Type B pancreatic cell (in vitro differentiated cells): ENCODE measurements around a stretch of chr2.

- PRO-cap = unidirectional peak, minus-strand start at chr2:100821192
These were observed 979 bp downstream of the NPAS2 start for GRCh38 chr2:100820675-100821560.

DNA sequence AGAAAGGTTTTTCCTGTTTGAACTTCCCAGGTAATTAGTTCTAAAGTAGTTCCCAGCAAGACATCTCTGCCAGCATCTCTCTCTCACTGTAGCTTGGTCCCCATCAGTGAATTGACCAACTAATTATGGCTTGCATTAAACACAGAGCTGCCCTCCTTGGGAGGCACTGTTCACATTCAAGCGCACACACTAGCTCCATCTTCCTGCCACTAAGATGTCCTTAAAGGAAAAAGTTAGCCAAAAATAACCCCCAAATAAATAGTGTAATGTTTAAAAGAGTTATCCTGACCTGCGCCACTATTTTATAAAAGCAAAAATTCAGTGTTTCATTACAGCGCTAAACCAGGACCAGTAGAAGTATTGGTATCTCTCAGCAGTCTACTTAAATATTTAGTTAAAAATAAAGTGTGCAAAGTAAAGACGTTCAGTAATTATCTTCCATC lies 1.6 kb downstream of the NPAS2 start:
- PRO-cap = no peak

DNA sequence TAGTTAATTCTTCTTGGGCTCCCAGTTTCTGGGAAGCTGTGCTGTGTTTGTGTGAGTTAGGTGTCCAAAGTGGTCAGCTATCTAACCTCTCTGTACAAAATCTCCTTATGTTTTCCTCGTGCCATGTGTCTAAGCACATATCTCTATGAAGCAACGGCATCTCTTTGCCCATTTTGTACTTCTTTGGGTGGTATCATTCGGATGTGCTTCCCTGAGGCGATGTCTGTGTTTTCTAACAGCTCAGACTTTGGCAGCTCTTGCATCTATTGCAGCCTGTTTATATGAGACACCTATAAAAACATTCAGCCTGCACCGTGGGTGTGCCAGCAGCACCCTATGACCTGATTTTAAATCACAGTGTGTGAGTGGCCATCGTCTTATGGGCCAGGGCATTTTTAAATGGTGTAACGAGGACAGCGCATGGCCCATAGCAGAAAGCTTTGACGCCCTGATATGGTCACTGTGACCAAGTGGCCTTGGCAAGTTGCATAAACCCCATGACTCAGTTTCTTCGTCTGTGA lies 12.9 kb downstream of the NPAS2 start:
- PRO-cap = no peak

DNA sequence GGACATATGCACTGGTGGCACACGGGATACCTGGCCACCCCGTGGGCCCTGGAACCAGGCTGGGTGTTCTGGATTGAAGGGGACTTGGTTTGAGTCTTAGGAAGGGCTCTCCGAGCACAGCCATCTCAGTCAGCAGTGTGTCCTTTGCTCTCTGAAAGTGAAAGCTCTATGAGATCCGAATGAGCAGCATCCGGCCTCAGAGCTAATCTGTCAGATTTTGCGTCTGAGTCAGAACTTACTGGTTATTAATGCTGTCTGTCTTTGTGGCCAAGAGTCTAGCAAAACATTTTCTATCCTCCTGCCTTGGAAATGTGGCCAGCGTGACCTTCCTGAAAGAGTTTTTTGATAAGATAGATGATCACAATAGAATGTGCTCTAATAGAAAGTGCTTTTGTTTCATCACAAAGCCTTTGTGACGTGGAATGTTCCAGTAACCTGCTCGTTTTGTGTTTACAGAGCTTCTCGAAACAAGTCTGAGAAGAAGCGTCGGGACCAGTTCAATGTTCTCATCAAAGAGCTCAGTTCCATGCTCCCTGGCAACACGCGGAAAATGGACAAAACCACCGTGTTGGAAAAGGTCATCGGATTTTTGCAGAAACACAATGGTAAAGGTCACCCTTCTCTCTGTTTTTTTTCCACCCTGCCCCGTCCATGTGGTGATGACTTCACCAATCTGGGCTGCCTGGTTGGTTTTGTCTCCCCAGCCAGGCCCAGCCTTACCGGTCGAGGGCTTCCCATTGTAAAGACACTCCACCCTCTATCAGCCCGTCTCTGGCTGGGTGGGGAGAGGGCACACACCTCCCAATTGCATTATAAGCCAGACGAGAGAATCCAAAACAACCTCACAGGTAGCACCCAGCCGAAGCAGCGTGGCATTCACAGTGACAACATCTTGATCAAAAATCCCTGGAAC lies 77.1 kb upstream of the RPL31 start:
- PRO-cap = no peak

- PRO-cap = no peak
These were observed 66.6 kb upstream of the RPL31 start for GRCh38 chr2:100935359-100936013.

DNA sequence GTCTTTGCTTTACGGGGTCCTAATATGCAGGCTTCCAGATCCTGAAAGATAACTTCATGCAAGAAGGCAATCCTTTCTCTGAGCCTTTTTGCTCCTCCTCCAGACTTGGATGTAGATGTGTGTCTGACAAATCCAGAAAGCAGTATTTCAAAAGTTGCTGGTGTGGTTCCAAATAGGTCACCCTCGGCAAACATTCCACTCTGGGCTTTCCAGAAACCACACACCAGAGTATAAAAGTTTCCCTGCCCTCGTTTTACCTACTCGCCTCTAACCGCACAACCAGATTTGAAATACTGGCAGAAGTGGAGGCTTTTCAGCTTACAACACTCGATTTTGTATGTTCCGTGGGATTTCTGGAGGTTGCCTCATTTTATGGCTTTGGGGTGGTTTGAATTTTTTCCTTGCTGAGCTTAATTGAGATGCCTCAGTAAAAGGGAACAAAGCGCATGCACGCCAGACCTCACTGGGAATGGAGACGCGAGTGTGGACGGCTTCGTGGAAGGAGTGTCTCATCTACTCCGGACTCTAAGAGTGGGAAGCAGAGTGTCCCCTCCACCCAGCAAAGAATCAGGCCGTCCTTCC lies 44.1 kb upstream of the RPL31 start:
- PRO-cap = no peak

- PRO-cap = no peak
These were observed 2.1 kb downstream of the RPL31 start for GRCh38 chr2:101003884-101004821.

DNA sequence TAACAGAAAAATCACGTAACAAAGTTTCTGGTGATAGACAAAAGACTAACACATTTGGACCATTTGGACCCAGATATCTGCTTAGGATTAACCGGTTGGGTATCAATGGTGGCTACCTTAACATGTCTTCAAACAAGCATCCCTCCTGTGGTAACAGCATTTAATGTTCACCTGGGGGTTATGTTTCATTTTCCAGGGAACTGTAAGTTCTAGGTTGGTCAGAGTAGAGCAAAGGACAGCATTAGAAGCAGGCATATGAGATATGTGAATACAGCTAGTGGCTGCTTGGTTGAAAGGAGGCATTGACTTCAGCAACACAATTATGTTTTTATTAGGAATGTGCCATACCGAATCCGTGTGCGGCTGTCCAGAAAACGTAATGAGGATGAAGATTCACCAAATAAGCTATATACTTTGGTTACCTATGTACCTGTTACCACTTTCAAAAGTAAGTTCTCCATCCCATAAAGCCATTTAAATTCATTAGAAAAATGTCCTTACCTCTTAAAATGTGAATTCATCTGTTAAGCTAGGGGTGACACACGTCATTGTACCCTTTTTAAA lies 3.6 kb downstream of the RPL31 start:
- PRO-cap = no peak

DNA sequence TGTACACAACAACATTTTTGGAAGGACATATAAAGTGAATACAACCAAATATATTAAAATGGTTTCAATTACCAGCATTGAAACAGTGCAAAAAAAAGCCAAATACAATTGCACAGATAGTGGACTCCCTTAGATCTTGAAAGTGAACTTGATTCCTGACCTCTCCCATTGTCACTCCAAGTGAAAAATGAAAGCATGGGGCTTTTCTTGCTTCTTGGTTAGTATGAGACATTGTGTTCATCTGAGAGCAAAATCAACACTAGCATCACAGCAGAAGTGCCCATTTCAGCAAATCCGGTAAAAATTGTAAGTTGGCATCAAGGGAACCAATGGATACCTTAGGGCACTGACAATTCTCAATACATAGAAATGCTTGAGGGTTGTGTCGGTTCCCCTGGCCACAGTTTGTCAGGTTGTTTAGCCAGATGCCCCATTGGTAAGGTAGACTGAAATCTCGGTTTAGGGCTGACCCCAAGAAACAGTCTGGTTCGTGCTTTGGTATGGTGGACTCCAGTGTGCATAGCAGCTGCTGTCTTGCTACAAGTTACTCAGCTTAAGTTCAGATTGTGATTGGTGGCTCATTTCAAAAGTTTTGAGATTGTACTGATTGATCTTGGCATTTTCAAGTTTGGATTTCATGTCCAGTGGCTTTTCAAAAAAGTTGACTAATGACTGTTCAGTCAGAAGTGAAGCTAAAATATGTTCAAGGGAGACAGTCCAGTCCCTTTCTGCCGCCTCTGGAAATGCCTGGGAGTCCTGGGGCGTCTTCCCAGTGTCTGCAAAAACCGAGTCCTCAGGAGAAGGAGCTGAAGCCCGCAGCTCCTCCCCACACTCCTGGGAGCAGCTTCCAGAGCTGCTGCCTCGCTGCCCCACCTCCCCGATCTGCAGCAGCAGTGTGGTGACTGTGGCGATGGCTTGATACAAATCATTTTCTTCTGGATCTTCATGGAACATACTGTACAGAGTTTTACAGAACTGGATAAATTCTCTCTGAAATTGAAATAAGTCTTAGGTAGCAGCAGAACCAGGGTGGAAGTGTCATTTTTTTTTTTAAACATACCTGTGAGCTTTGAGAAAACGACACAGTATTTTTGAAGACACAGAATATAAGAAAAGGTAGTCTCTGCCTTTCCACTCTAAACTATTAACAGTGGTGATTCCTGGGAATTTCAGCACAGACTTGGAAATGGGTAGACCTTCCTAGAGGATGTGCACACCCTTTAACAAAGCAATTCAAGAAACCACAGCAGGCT lies 5.6 kb downstream of the RPL31 start:
- PRO-cap = no peak

DNA sequence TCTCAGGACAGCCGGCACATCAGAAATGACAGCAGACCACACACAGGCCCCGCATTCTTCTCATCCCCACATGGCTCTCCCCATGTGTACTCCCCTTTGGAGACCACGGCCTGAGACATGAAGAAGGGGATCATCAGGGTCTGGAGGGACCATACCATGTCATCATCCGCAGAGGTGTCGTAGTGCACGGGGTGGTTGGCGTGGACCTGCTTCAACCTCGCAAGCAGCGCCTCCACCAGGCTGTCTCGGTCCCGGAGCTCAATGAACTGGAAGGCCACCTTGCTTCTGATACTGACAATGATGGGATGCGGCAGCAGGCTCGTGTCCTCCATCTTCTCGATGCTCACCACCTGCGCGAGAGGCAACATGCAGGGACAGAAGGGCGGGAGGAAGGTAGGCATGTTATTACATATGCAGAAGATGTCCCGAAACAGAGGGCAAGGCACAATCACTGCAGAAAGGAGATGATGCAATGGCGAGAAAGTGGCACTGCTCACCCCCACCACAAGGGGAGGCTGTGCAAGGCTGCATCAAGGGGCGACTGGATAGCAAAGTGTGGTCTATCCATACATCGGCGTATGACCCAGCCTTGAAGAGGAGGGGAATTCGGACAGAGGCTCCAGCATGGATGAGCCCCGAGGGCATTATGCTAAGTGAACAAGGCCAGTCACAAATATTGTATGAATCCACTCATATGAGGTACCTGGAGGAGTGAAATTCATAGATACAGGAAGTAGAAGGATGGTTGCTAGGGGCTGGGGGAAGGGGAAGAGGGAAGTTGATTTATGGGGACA lies 36.4 kb downstream of the RPL31 start:
- PRO-cap = no peak

DNA sequence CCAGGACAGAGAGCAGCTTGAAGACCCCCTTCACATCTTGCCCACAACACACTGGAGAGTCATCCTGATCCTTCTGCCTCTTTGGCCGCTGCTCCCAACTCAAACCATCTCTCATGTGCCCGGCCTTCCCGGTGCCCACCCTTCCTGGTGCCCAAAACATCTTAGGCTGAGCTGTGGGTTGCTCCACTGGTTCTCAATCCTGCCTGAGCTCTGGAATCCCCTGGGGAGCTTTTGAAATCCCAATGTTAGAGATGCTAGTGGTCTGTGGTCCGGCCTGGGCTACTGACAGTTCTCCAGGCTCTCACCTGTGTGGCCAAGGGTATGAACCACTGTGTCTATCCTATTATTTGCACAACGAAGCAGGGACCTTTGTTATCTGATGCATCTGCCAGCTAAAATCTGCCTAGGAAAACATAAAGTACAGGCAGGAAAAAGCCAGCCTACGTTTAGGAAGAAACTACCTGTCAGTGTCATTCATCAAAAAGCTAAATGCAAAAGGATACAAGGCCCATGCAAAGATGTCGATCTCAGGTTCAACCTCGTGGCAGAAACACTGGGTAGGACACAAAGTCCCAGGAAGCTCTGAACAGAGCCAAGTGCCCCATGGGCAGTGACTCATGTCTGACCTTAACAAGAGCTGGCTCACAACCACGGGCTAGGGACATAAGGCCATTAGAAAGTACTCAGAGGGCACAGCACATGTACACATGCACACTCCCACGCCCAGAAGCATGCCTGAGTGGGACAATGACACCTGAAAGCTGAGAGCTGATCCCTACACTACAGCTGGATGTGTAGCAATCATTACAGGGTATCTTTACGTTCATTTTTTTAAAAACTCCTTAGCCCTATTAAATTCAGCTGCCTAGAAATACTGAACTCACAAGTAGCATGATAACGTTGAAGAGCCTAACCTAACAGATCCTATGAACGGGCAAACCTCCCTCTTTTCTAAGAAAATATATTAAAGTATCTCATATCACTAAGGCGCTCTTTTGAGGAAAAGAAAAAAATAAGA lies 30.7 kb downstream of the TBC1D8 start:
- PRO-cap = no peak

- PRO-cap = no peak
These were observed 5.7 kb downstream of the TBC1D8 start for GRCh38 chr2:101145495-101145935.

GRCh38 chr2:101307493-101307808 lies 1.1 kb downstream of the RNF149 start:
- PRO-cap = no peak

GRCh38 chr2:101311380-101311801 lies 2.9 kb upstream of the RNF149 start:
- PRO-cap = no peak

GRCh38 chr2:101715587-101716164 lies 18.2 kb downstream of the MAP4K4 start:
- PRO-cap = no peak

- PRO-cap = no peak
These were observed 21.4 kb downstream of the MAP4K4 start for GRCh38 chr2:101718856-101719297.

- PRO-cap = no peak
These were observed 136.9 kb upstream of the IL1R2 start for GRCh38 chr2:101854726-101855446.

- PRO-cap = no peak
These were observed 17.1 kb upstream of the IL1R2 start for GRCh38 chr2:101974676-101975103.

- PRO-cap = no peak
These were observed 74.1 kb downstream of the IL1R2 start for GRCh38 chr2:102065653-102066394.

- PRO-cap = no peak
These were observed 1.5 kb downstream of the IL1R1 start for GRCh38 chr2:102144135-102144433.